Myometrial cell (primary cell): ENCODE measurements around a stretch of chr6.

DNA sequence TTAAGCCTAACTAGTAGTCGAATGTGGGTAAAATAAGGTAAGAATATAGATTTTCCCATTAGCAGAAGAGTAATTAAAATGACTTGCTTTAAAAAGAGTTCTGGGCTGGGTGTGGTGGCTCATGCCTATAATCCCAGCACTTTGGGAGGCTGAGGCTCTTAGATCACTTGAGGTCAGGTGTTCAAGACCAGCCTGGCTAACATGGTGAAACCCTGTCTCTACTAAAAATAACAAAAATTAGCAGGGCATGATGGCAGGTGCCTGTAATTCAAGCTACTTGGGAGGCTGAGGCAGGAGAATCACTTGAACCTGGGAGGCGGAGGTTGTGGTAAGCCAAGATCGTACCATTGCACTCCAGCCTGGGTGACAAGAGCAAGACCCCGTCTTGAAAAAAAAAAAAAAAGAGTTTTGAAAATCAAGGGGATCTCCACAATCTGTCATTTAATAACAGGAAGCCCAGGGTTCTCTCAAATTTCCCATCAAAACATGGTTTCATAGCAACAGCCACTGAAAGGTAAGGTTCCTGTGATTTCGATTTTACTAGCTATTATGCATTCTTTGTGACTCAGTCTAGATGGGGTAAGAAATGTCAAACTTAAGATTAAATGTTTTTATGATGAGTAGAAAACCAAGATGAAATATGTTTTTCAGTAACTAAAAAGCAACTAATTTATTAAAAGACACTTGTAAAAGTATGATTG is 10.0 kb upstream of the ZC3H12D start:
- RAMPAGE, long total RNA: no peak

- RAMPAGE, long total RNA: no peak
Observed at GRCh38 chr6:149508427-149508853, 23.6 kb upstream of the ZC3H12D start.

GRCh38 chr6:149565368-149565938 is 722 bp upstream of the GINM1 start:
- RAMPAGE, long total RNA: no peak

DNA sequence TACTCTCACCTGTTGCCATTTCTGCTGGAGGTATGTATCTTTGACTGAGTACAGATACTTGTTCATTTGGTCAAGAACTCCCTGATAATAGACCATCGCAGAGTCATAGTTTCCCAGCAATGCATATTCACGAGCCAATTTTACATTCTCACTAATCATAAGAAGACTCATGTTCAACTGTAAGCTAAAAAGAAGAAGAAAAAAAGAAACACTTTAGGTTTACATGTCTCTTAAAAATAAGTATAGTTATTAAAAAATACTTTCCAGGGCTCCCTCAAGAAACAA is 10.2 kb downstream of the KATNA1 start:
- RAMPAGE, long total RNA: no peak

DNA sequence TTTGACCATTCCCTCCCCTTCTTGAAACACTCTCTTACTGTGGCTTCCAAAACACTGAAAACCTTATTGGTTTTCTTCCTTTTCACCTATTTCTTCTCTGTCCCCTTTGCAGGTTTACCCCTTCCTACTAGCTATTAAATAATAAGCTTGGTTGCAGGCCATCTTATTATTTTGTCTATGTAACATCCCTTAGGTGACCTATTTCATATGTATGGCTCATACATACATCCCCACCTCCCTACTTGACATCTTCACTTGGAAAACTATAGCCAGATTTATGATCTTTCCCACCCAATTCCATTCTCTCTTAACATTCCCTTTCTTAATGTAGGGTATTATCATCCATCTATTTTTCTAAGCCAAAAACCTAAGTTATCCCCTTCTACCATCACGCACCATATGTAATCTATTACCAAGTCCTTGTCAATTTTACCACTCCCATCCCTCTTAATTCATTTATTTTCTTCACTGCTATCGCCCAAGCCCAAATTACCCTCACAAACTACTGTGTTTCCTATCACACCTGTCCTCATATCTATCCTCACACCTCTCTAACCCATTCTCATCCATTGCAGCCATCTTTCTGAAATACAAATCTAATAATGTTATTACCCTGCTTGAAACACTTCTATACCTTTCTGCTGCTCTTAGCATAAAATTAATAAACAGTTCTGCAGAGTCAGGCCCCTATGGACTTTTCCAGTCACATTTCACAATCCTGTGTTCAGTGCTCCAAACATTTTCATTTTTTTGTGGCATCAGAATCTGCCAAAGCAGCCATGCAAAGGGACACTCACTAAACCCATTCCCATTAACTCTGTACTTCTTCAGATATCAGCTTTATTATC is 26.1 kb downstream of the LATS1 start:
- RAMPAGE, long total RNA: no peak

DNA sequence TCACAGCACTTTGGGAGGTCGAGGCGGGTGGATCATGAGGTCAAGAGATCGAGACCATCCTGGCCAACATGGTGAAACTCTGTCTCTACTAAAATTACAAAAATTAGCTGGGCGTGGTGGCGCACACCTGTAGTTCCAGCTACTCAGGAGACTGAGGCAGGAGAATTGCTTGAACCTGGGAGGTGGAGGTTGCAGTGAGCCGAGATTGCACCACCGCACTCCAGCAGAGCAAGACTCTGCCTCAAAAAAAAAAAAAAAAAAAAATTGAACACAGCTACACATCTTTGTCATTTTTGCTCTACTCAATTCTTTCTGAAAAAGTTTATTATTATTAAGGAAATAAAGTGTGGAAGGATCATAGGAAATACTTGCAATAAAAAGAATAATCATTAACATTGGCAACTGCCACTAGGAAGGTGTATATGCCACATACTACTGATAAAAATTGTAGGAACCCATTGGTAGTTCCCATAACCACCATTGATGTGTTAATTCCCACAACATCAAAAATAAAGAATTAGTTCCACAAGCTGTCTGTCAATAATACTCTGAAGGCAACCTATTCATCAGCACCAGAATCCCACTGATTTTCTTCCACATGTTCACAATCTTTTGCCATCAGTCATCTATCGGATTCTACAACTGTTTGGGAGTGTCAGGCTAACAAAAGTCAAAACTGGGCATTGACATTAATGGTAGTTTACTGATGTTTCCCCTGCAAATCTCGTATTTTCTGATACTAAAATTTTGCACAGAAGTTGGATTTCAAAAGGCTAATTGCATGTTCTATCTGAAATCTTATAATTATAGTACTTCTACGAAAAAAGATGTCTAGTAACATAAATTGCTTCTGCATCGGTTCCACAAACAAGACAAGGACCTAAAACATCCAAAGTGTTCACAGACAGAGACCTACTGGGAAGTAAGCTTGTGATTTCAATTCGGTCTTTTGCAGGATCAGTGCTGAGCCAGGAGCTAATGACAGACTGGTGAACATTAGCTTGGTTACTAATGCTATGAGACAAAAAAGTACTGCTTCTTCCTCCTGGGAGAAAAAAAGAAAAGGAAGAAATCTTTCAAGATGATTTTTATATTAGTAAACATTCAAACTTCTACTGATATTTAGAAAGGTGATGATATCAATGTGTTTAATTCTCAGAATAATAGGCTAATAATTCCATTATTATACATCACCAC is 8.7 kb upstream of the LATS1 start:
- RAMPAGE, long total RNA: no peak

GRCh38 chr6:149796351-149796691 is 46.8 kb downstream of the PCMT1 start:
- RAMPAGE, long total RNA: no peak

GRCh38 chr6:149842460-149843133 is 21.6 kb downstream of the LRP11 start:
- RAMPAGE, long total RNA: no peak

GRCh38 chr6:149897284-149897923 is 509 bp downstream of the RAET1E start:
- RAMPAGE, long total RNA: no peak

DNA sequence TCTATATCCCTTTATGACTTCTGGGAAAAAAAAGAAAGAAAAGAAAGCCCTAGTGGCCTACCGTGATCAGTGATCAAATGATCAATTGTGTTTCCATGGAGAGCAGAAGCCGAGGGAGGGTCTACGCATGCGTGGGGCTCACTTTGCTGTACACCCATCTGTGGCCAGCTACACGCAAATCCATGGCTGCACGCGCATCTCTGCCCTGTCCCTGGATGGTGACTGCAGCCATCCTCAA is 695 bp upstream of the ULBP3 start:
- RAMPAGE, long total RNA: no peak

DNA sequence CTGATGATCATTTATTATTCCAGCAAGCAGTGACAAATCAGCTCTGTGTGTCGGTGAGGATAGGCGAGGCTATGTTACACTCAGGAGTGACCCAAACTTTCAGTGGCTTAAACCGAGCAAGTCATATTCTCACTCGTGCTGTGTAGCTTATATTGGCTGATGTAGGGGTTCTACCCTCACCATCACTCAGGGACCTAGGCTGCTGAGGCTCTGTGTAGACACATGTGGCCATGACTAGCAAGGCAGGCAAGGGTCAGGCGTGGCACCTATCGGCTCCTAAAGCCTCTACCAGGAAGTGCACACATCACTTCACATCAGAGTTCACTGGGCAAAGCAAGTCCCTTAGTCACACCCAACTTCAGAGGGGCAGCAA is 42.8 kb downstream of the PPP1R14C start:
- RAMPAGE, long total RNA: no peak

DNA sequence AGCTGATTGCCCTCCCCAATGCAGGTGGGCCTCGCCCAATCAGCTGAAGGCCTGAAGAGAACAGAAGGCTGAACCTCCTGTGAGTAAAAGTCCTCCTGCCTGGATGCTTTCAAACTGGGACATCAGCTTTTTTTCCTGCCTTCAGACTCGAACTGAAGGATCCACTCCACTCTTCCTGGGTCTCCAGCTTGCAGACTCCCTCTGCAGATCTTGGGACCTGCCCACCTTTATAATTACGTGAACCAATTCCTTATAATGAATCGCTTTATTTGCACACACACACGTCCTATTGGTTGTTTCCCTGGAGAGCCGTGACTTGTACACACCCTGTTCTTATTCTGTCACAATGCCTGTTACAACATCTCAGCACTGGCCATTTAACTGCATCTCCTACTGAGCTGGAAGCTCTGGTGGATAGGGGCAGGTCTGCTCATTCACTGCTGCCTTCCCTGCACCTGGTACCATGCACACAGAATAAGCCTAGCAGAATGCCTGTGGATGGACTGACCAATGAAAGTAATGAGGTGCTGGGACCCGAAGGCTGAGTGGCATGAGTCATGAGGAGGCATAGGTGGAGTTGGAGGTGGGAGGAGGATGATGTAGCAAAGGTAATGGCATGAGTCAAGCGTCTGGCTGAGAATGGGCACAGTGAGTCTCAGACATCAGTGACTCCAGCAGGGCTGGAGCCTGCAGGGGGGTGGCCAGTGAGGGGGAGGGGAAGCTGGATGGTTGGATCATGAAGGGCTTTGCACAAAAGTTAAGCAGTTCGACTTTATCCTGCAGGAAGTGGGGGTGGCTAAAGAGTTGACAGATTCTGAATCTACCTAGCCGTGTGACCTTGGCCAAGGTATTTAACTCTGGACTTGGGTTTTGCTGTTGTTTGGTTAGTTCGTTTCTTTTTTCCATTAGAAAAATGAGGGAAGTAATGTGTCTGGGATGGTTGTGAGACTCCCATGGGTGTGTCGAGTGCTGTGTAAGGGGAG is 99.2 kb upstream of the IYD start:
- RAMPAGE, long total RNA: no peak

DNA sequence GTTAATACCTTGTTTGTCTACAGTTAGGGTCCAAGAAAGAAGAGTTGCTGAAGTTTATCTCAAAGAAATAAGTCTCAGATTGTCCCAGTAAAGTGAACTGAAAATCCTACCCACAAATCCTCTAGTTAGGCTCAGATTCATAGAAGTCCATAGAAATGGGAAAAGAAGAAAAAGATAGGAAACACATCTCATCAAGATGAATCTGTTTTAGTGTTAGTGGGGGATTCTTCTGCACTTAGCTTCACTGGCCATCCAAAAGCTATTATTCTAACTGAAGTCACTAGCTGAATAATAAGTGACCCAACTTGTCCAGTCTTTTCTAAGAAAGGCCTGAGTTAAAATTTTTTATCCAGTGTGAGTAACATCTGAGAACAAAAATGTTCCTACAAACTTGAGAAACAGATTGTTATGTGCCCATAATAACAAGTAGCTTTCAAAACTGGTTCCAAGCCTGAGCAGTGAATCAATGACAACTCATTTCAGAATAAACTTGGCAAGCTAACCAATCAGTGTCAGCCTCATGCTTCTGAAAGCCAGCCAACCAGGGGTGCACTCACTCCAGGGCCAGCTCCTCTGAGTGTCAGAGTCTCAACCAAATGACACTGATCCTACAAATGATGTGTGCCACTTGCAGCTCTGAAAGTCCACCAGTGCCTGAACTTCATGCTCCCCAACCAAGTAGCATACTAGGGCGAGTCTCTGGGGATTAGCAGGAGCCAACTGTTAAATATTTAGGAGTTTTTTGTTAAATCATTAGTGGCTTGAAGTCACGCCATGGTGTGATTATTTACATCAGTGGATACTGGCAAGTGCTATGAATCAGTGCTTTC is 4.3 kb downstream of the IYD start:
- RAMPAGE, long total RNA: no peak

DNA sequence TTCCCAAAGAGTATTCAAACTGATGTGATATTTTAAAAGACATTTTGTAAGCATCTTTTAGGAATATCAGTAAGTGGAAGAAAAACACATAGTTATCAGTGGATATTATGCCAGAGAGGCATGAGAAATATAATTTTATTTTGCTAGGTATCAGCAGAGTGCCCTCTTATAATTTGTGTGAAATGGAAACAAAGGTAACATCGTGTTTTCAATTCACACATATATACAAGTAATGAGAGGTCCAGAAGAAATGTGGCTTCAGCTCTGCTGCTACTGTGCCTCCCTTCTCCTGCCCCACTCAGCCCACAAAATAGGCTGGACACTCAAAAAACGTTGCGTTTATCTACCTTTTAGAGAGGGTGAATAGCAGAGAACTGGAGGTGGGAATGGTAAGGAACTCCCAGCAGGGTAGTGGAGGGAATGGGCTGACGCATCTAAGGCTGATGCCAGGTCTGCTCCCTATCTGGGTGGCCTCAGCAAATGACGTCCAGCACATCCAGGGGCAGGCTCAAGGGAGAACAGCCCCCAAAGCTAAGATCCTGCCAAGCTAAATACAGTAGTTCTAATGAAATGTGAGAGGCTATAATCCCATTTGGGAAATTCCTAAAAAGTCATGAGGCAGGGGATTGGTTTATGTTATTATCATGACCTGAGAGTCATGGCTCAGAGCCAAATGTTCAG is 34.4 kb downstream of the IYD start:
- RAMPAGE, long total RNA: no peak

DNA sequence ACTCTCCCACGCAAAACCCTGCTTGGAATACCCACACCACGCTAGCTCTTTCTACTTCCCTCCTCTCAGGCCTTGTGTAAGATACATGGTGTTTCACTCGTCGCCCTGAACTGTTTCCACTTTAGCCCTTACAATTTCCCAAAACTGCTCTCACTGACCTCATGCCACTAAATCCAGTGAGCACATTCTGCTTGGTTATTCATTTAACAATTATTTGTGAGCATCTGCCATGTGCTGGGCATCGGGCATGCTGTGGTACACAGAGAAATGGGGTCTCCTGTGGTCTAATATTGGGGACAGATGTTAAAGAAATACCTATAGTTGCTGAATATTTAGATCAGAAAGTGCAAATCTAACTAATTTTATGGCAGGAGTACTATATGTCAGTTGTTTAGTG is 40.9 kb downstream of the PLEKHG1 start:
- RAMPAGE, long total RNA: no peak

DNA sequence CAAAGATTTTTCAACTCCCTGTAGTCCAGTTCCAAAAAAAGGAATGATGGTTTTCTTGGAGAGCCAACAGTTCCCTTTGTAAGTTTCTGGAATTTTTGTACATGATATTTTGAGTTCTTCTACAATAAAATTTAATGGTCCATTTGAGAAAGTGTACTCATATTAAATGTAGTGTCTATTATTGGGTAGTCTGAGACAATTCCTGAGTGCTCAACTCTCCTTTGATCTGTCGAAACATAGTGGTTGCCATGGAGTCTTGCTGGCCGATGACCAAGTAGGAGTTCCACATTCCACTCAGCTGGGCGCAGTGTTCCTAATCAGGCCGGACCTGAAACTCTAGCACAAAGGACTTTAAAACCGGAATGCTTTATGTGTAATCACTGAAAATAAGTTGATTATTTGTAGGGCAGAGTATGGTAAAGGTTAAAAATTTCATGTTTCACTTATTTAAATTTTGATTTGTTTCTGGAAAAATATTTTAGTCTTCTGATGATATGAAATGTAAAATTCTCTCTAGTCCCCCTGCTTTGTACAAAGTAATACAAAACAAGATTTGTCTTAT is 68.7 kb downstream of the PLEKHG1 start:
- RAMPAGE, long total RNA: no peak

GRCh38 chr6:150710120-150710732 is 110.5 kb downstream of the PLEKHG1 start:
- RAMPAGE, long total RNA: no peak

DNA sequence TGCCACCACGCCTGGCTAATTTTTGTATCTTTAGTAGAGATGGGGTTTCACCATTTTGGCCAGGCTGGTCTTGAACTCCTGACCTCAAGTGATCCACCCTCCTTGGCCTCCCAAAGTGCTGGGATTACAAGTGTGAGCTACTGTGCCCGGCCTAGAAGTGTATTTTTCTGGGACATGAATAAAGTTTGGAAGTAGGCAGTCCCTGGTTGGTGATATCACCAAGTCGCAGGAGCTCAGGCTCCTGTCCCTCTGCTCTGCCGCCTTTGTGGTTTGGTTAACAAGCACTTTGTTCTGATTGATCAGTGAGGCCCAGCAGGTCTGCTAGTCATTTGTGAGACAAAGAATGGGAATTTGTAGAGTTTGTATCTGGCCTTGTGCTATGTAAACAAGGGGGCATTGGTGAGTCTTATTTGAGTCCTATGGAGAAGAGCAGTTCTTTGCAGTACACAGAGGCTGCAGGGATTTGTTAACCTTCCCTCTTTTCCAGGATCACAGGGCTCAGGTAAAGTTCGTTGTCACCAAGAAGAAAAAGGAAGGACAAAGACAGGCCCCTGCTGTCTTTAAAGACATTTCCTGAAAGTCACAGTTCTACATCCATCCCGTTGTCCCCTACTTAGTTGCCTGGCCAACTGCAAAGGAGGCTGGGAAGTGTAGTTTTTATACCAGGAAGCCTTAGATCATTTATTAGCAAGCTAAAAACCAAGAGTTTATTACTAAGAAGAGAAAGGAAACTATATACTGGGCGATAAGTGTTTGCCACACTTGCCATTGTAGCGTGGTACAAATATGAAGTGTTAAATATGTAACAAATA is 13.1 kb downstream of the MTHFD1L start:
- RAMPAGE, long total RNA: no peak

GRCh38 chr6:151119916-151120457 is 119.8 kb upstream of the AKAP12 start:
- RAMPAGE, long total RNA: no peak

DNA sequence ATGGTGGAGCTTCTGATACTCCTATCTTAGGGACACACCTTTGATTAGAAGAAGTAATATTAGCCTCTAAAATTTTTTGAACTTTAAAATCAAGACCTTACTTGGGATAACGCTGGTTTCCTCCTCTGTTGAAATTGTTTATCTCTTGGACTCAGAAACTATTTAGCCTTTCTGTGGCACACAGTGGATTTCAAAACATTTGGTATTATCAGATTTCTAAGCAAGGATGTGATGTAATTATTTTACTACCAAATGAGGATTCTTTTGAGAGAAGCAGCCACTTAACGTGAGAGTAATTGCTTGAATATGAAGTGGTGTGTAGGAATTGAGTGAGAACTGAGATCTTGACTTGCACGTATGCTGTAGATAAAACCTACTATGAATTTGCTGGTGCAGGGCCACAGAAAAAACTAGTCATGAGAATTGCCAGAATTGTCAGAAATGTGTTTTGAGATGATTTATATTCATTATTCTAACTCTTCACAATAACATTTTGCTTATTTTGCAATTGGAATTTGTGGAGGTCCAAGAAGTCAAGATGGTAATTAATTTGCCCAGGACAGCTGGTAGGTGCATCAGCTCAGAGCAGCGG is 53.3 kb downstream of the AKAP12 start:
- RAMPAGE, long total RNA: no peak